Calu3 (cell line): ENCODE data around the genes NUDT13 and DUSP13.

- PRO-cap: no peak
Measured at GRCh38 chr10:72735937-72736819, 44.2 kb downstream of the MCU start.

DNA sequence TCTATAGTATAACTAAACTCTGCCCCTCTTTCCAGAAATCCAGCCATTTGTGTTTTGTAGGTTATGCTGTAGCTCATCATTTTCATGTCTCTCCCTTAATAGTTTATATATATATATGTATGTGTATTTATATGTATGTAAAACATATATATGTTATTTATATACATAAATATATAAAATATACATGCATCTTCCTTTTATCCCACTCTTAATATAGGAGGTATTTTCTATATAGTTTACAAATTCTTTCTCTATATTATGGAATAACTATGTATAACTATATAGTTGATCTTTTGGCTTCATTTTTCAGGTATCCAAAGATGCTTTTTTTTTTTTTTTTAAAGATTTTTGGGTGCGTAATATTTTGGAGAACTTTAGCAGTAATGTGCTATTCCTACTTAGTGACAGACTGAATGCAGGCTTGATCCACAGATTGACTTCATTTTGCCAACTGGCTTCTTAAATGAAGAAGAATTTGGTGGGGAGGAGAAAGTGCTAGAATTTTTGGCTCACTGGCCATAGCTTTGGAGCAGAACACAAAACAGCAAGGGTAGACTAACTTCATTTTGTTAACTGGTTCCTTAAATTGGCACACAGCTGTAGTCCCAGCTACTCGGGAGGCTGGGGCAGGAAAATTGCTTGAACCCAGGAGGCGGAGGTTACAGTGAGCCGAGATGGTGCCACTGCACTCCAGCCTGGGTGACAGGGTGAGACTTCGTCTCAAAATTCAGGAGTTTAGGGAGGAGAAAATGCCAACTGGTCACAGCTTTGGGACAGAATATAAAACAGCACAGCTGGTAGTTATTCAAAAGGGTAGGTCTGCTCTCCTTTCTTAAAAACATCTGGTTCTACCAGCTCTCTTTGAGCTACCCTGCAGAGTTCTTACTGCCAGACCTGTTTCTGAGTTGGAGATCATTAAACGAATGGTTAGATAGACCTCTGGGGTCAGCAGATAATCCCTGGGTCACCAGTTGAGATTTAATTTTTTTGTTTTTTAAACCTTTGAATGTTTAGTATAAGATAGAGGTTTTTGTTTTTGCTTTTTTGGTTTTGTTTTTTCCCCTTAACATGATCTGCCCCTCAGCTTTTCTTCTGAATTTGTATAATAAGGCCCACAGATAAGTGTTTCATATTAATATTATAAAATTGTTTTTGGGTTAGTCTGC is 52.3 kb downstream of the MCU start:
- PRO-cap: no peak

GRCh38 chr10:72777013-72777493 is 85.1 kb downstream of the MCU start:
- PRO-cap: no peak

- PRO-cap: no peak
Measured at GRCh38 chr10:72805557-72806125, 87.9 kb upstream of the OIT3 start.

- PRO-cap: no peak
Measured at GRCh38 chr10:73094195-73094876, 2.3 kb downstream of the P4HA1 start.

- PRO-cap: unidirectional peak, plus-strand start at chr10:73110455
Measured at GRCh38 chr10:73109544-73110821, at the start of gene NUDT13. NUDT13 (plus strand) TSS chr10:73110455.

- PRO-cap: no peak
Measured at GRCh38 chr10:73125533-73126865, 15.7 kb downstream of the NUDT13 start.

DNA sequence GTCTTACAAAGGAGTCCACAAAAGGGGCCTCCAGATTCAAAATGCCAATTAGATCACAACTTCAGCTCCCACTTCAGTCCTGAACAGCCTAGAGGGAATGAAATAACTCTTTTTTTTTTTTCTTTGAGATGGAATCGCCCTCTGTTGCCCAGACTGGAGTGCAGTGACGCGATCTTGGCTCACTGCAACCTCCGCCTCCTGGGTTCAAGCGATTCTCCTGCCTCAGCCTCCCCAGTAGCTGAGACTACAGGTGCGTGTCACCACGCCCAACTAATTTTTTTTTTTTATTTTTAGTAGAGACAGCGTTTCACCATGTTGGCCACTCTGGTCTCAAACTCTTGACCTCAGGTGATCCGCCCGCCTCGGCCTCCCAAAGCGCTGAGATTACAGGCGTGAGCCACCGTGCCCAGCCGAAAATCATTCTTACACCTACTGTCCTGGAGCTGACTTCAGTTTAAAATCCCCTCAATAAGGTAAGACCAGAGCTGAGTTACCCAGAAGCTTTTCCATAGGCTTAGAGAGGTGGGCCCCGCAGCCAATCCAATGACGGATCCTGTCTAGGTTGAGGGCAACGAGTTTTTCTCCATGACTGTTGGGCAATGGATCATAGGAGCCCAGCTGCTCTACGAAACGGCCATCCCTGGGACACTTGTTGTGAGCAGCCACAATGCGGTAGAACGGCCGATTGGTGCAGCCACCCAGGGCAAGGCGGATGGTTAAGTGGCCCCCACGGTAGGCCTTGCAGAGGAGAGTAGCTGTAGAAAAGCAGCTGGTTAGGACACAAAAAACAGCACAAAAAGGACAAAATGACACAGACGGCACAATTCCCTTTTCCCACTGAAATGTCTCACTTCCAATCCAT is 944 bp downstream of the MRPS16 start:
- PRO-cap: unidirectional peak, plus-strand start at position 607 of the sequence

DNA sequence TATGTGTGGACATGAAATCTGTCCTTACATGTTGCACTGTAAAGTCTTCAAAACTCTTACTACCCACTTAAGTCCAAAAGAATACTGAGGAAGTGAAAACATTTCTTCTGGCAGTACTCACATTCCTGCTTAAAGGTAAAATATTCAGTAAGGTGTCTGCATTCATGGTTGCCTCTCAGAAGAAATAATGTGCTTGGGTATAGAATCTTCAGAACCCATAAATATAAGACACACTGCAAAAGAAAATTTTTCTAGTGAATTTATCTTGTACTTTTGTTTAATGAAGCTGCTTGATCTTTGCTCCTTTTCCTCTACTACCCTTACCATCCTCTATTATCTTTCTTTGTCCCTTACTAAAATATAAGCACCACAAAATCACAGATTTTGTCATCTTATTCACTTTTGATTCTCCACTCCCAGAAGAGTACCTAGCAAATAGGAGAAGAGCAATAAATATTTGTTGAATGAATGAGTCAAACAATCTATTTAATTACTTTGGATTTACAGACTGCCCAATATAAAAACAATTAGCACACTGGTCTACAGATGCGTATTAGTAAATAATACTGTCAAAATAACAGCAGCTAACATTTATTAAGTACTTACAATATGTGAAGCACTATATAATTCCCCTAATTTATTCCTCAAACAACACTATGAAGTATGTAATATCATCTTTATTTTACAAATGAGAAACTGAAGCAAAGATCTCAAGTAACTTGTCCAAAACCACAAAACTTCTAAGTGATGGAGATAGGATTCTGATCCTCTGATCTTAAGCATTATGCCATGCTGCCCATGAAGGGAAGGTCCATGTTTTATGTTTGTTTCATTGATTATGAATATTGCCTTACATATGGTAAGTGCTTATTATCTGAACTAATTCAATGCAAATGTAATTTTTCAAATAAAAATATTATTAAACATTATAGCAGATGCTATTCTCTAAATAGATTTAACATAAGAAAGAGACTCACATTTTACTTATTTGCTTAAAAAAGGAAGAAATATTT is 20.7 kb downstream of the PPP3CB start:
- PRO-cap: no peak

- PRO-cap: no peak
Measured at GRCh38 chr10:73503091-73503654, 7.3 kb upstream of the PPP3CB start.

DNA sequence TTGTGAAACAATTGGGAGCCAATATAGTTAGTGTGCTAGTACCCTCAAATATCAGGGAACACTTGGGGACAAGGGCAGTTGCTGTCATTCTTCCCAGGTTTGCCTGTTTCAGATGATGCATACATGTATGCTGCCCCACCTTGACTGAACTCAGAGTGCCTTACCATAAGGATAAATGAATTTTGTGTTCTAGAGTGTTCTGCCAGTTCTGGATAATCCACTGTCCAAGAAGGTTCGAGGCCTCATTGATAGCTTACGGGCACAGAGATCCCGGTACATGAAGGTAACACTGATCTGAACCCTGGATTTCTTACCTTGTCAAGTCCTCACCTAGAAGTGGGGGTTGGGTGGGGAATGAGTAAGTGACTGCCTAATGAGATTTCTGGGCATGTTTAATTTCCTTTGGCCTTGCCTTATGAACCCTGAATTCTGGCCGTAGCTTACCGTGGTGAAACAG is 1.5 kb upstream of the FUT11 start:
- PRO-cap: no peak

GRCh38 chr10:73772775-73773289 is 756 bp downstream of the FUT11 start:
- PRO-cap: bidirectional peak, plus-strand start at chr10:73772981, minus-strand start at chr10:73772862

DNA sequence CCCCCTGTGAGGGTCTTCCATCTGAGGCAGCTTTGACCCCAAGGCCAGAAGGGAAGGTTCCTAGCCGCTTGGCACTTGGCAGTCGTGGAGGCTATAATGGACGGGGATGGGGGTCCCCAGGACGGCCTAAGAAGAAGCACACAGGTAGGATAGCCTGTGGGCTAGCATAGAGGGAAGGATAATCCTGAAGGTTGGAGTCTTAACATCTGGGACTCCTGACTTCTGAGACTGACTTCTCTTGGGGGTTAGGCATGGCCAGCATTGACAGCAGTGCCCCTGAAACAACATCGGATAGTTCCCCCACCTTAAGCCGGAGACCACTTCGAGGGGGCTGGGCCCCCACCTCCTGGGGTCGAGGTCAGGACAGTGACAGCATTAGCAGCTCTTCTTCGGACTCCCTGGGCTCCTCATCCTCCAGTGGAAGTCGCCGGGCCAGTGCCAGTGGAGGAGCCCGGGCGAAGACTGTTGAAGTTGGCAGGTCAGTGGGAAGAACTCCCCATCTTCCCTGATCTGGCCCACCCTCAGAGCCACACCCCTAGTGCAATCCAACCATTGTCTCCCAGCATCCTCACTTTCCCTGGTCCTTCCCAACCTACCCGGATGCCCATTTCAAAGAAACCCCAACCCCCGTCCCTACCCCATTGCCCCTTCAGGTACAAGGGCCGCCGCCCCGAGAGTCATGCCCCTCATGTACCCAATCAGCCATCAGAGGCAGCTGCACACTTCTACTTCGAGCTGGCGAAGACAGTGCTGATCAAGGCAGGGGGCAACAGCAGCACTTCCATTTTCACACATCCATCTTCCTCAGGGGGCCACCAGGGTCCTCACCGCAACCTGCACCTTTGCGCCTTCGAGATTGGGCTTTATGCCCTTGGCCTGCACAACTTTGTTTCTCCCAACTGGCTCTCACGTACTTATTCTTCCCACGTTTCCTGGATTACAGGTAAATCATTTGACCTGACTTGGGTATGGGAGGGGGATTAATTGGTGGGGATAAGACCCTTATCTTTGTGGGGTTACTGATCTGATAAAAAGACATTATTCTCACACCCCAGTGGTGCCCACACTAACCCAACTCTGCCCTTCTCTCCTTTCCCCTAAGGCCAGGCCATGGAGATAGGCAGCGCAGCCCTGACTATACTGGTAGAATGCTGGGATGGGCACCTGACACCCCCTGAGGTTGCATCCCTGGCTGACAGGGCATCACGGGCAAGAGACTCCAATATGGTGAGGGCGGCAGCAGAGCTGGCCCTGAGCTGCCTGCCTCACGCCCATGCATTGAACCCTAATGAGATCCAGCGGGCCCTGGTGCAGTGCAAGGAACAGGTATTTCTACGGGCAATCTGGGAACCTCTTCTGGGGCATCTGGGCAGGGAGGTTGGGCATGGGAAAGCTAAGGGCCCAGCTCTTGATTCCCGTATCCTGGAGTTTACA is 12.2 kb downstream of the ZSWIM8 start:
- PRO-cap: no peak

DNA sequence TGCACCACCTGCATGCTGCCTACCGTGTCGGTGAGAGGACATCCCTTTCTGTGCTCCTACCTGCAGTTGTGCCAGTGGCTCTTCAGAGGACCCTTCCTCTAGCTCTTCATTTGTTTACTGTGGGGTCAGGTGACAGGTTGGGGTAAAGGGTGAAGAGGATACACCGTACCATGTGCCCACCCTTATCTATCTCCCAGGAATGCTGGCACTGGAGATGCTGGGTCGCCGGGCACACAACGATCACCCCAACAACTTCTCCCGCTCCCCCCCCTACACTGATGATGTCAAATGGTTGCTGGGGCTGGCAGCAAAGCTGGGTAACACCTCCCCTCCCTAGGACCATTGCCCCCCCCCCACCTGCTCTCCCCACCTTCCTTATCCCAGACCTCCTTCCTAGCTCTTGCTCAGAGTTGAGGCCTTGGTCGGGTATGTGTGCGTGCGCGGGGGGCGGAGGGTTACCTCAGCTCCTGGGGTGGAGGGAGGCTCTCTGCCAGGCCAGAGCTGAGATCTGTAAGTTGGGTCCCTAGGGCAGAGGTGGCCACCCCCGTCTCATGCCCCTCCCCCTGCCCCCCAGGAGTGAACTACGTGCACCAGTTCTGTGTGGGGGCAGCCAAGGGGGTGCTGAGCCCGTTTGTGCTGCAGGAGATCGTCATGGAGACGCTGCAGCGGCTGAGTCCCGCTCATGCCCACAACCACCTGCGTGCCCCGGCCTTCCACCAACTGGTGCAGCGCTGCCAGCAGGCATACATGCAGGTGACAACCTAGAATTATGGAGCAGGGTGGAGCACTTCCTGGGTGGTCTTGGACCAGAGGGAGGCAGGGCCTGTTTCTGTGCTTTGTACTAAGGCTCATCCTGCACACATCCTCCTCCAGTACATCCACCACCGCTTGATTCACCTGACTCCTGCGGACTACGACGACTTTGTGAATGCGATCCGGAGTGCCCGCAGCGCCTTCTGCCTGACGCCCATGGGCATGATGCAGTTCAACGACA is 10.7 kb downstream of the NDST2 start:
- PRO-cap: no peak

- PRO-cap: bidirectional peak, plus-strand start at chr10:73909440, minus-strand start at chr10:73909146
Measured at GRCh38 chr10:73908978-73909767, 1.8 kb upstream of the PLAU start.

DNA sequence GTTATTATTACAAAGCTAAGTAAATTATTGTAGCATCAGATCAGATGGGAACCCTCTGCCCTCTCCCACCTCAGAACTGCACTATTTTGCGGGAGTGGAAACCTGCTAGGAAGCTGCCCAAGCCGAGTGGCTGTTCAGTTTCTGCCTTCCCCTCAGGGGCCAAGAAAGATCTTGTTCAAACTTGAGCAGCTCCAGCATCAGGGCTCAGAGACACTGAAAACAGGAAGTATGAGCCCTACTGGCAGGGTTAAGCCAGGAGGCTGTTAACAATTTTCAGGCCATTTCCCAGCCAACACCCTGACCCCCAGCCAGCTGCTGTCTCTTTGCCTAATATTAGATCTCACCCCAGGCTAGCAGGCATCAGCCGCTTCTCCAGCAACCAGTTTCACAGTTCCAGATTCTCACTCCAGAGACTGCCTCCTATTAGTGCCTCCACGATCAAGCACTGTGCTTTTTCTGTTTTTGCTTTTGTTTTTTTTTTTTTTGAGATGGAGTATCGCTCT is 9.2 kb downstream of the PLAU start:
- PRO-cap: no peak

GRCh38 chr10:73968136-73968685 is 29.7 kb upstream of the VCL start:
- PRO-cap: no peak

DNA sequence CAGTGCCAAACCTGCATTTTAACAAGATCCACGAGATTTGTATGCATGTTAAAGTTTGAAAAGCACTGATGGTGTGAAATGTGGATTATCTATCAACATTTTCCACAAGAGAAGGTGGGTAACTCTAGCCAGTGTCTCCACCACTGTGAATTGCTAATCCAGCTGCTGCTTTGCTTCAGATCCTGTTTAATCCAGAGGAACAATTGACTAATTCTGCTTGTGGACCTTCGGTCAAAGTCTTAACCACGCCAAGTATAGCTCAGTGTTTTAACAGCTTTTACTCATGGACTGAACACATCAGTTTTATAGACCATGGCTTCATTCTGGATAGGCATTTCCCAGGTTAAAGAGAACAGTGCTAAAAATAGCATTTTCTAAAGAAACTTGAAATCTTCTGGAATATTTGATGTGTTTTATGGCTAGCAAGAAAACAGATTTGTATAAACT is 23.5 kb downstream of the ADK start:
- PRO-cap: no peak

DNA sequence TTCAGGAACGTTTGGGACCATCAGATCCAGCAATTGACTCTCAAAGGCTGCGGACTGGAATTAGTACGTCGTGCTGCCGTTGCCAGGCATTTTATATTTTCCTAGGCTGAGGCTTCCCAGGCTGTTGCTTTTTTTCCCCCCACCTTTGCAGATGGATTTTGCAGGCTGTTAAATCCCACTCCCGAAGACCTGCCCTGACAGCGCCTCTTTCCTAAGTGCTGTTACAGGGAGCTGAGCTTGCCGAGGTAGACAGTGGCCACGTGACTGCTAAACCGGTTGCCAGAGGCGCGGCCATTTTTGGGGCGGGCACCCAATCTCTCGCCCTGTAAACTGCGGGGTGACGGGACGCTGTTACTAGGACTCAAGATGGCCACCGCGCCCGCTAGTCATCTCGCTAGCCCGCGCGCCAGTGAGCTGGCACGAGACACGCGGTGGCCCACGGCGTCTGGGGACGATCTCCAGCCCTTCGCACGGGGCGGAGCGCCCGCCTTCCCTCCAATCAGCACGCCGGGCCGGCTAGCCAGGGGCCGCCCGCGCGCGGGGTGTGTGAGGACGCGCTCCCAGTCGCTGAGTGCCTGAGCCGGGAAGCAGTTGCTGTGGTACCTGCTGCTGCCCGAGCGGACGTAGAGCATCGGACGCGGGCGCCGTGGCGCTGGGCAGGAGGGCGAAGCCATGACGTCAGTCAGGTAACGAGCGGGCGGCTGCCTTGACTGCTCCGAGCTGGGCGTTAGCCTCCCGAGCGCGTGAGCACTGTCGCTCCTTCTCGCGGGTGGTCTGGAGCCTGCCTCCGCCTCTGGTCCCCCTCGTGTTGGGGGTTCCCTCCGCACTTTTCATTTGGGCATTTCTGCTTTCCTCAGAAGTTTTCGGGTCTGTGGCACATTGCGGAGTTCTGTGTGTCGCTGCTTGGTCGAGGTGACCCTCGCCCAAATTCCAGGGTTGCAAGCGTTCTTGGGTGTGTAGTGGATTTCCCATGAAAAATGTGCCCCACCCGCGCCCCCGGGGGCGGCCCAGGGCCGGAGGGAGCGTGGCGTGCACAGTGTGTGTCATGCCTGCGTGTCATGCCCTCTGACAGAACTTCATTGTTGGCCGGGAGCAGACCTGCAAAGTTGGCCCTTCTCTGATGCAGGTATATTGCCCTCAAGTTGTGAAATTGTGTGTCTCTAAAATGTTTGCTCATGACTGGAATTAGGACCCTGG is 25.6 kb downstream of the ADK start:
- PRO-cap: bidirectional peak, plus-strand start at position 563 of the sequence, minus-strand start at position 573 of the sequence; bidirectional peak, plus-strand start at position 1,079 of the sequence, minus-strand start at position 932 of the sequence

DNA sequence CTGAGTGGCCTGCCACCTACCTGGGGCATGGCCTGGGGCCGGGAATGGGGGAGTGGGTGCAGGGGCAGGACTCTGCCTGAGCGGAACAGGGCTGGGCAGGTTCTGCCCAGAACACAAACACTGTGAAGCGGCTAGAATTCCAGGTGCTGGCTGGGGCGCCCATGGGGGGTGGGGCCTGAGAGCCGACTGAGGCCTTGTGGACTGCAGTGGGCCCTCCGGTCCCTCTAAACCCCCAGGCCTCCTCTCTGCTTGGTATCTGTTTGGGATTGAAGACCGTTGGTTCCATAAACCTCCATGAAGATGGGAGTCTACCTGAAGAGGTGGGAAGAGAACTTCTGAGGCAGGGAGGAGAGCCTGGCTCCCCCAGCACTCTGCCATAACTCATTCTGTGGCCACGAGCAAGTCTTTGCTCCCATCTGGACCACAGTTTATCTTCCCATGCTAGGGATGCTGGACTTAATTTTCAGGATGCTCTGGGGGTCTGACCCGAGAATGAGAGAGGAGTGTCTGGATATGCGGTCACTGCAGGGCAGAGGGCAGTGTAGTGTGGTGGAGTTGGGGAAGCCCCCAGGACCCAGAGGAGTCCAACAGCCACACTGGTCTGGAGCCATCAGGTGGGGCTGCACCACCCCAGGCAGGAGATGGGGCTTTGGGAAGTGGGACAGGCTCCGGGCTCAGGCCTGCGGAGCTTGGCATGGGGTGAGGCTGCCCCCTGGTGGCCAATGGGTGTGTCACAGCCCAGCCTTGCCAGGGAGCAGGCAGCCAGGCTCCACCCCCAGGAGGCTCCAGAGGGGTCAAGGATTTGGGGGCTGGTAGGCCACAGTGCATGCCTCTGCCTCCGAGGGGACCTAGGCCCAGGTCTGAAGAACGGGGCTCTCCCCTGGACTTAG is at the start of gene DUSP13:
Gene DUSP13 (minus strand): TSS at position 104 of the 890 bp plus-strand sequence.
- PRO-cap: no peak